Frontal cortex (tissue), 2 donors: ENCODE data around the gene ELF1.

- RAMPAGE, long total RNA = no peak
Observed at GRCh38 chr13:40980562-40980939, 38.6 kb downstream of the ELF1 start.

GRCh38 chr13:40984622-40985401, 34.3 kb downstream of the ELF1 start:
- RAMPAGE, long total RNA = no peak

DNA sequence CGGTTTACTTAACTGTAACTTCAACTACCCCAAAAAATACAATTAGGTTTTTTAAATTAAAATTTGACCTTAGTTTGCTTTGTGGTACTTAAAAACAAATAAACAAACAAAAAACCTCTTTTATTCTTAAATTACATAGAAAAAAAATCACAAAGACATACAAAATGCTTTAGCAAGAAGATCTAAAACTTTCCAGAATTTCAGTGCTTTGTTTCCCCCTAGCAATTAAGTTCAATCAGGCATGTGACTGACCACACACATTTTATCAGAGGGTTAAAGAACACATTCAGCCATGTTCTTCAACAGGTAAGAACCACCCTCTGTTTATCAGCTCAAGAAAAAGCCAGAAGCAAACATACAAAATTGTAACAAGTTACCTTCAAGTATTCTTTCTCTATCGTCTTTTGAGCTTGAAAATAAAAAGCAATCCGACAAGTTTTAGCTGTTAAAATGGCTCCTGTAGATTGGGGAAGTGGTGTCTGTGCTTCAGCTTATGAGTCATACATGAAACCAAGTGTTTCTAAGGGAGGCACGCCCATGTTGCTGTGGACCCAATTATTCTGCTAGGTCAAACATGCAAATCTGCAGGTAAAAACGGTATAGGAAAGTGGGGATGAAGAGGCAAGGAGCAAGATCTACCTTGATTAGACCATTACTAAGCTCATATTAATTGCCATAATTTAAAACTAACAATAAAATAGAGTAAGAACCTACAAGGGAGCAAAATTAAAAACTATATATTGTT, at the start of gene ELF1:
ELF1 (minus strand) TSS at position 466 of the 745 bp plus-strand sequence.
- RAMPAGE, long total RNA = no peak

- RAMPAGE, long total RNA = no peak
Observed at GRCh38 chr13:41050066-41050299, 11.3 kb upstream of the WBP4 start.

GRCh38 chr13:41051293-41051757, 10.0 kb upstream of the WBP4 start:
- RAMPAGE, long total RNA = no peak

- RAMPAGE, long total RNA = no peak
Observed at GRCh38 chr13:41383518-41384200, 72.6 kb downstream of the NAA16 start.

GRCh38 chr13:41458924-41459303, 1.6 kb downstream of the RGCC start:
- RAMPAGE, long total RNA = no peak

DNA sequence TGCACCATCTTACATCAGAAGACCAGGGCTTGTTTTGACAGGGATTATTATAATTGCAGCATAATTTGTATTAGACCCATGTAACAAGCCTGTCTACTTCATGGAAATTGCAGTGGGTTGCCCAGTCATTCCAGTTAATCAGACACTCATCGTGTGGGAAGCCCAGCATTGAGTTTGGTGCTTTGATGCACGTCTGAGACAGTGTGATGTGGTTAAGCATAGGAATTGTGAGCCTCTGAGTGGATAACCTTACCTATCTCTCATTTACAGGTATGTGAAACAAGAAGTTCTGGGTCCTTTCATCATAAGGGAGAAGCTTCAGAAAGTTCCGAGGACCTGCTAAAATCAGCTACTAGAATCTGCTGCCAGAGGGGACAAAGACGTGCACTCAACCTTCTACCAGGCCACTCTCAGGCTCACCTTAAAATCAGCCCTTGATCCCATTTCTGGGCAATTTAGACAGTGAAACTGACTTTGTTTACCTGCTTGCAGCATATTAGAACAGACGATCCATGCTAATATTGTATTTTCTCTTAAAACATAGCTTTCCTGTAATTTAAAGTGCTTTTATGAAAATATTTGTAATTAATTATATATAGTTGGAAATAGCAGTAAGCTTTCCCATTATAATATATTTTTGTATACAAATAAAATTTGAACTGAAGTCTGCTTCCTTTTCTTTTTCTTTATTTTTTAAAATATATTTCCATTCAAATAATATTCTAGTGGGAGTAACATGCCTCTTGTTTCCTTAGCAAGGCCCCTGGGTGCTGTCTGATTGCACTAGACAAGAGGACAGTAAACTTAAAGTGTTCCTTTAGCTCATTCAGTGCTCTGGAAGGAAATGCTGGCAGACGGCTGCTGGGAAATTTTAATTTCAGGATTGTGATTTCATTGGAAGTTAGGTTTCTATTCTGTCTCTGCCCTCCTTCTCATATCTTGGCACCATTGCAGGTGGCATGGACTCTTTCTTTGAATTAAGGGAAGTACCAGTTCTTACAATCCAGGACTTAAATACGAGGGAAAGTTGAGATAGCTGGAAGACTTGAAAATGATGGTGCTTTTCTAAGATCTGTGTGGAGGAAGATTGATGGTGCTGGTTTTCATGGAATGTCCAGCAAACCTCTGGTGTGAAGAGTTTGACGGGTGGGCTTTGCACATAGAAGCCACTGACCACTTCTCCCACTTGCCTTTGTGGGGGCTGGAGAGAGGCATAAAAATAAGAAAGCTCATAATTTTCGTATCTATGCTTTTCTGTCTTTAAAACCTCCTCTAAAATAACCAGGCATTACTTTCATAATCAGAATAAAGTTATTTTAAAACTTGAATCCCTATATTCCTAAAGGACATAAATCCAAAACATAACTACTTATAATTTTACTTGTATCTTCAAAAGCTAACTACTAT, 13.4 kb downstream of the RGCC start:
- RAMPAGE, long total RNA = no peak

GRCh38 chr13:41720712-41721905, 239.8 kb downstream of the VWA8 start:
- RAMPAGE, long total RNA = no peak

DNA sequence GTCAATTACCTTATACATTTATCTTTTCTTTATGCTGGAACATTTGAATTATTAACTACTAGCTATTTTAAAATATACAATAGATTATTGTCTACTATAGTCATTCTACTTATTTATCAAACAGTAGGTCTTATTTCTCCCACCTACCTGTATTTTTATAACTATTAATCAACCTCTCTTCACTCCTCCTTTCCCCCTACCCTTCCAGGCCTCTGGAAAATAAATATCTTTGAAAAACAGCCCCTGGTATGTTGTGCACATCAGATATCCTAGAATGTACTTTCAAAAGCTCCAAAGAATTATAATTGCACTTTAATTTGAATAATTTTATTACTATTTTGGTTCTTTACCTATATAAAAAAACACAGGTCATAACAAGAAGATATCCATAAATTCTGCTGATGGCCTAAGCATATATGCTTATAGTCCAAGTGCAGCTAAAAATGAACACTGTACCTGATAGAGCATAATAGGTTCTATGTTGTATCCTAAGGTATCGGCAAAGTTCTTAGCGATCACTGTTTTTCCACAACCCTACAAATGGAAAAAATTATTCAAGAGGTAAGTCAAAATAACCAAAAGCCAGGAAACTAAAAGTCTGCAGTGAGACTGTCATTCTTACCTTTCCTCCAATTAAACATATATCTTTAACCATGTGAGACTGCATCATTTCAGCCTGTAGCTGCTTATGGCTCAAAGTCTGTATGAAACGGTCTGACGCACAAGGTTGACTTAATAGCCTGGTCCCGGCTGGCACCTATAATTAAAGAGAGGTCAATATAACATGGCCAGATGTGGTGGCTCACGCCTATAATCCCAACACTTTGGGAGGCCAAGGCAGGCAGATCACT, 95.4 kb downstream of the VWA8 start:
- RAMPAGE, long total RNA = no peak

DNA sequence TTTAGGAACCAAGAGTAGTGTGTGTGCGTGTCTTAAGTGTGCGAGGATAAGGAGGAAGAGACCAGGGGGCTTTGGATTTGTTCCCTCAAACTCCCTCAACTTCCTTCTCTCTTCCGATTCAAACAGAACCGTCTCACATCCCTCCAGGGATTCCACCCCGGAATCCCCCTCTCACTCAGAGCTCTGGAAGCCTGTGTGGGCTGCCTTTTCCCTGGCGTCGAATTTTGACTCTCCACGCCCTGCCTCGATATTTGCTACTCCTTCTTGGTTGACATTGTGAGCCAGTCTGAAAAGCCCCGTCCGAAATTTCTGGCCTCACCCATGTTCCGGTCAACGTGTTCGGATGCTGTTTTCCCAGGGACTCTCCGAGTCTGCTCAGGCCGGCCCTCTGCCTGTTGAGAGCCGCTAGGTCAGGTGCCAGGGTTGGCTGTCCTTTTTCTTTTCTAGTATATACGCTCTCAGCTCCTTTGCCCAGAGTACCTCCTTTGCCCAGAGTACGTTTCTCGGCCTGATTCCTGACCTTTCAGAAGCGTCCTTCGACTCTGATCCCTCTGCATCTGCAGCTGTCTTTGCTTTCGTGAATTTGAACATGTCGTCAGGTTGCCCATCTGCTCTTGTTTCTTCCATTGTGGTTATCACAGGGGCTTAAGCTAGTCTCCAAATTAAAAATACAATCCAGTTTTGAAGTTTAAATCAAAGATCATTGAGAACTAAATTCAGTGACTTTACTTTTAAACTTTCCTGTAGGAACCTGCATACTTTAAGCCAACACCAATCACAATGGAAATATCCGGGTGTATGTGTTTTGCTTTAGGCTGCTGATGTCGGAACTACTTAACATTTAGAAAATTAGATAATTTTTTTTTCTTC, 6.7 kb upstream of the DGKH start:
- RAMPAGE, long total RNA = no peak

- RAMPAGE, long total RNA = no peak
Observed at GRCh38 chr13:42396252-42396994, 124.5 kb downstream of the AKAP11 start.

GRCh38 chr13:42552898-42553417, 21.0 kb upstream of the TNFSF11 start:
- RAMPAGE, long total RNA = no peak

- RAMPAGE, long total RNA = no peak
Observed at GRCh38 chr13:42870189-42870999, 89.0 kb downstream of the FAM216B start.

- RAMPAGE, long total RNA = no peak
Observed at GRCh38 chr13:42968916-42969268, 23.1 kb downstream of the EPSTI1 start.

GRCh38 chr13:43054583-43055822, 31.6 kb downstream of the DNAJC15 start:
- RAMPAGE, long total RNA = no peak

- RAMPAGE, long total RNA = no peak
Observed at GRCh38 chr13:43407072-43407583, 379.6 kb downstream of the ENOX1 start.

- RAMPAGE, long total RNA = no peak
Observed at GRCh38 chr13:44107568-44108205, 53.4 kb downstream of the SMIM2 start.

GRCh38 chr13:44142190-44142953, 18.7 kb downstream of the SMIM2 start:
- RAMPAGE, long total RNA = no peak

GRCh38 chr13:44158850-44159494, 2.1 kb downstream of the SMIM2 start:
- RAMPAGE, long total RNA = no peak